Measurements from ENCODE around the gene SYNJ2.

- PRO-cap, 2 experiments: no peak in any of the 2 experiments
Observed at GRCh38 chr6:157207378-157208070, 115.8 kb downstream of the TMEM242 start.

- PRO-cap, 2 experiments: no peak in any of the 2 experiments
Observed at GRCh38 chr6:157213165-157213681, 110.1 kb downstream of the TMEM242 start.

GRCh38 chr6:157239621-157240330 lies 83.5 kb downstream of the TMEM242 start:
- PRO-cap, 2 experiments: no peak in any of the 2 experiments

GRCh38 chr6:157274987-157275615 lies 48.2 kb downstream of the TMEM242 start:
- PRO-cap, 2 experiments: no peak in any of the 2 experiments

DNA sequence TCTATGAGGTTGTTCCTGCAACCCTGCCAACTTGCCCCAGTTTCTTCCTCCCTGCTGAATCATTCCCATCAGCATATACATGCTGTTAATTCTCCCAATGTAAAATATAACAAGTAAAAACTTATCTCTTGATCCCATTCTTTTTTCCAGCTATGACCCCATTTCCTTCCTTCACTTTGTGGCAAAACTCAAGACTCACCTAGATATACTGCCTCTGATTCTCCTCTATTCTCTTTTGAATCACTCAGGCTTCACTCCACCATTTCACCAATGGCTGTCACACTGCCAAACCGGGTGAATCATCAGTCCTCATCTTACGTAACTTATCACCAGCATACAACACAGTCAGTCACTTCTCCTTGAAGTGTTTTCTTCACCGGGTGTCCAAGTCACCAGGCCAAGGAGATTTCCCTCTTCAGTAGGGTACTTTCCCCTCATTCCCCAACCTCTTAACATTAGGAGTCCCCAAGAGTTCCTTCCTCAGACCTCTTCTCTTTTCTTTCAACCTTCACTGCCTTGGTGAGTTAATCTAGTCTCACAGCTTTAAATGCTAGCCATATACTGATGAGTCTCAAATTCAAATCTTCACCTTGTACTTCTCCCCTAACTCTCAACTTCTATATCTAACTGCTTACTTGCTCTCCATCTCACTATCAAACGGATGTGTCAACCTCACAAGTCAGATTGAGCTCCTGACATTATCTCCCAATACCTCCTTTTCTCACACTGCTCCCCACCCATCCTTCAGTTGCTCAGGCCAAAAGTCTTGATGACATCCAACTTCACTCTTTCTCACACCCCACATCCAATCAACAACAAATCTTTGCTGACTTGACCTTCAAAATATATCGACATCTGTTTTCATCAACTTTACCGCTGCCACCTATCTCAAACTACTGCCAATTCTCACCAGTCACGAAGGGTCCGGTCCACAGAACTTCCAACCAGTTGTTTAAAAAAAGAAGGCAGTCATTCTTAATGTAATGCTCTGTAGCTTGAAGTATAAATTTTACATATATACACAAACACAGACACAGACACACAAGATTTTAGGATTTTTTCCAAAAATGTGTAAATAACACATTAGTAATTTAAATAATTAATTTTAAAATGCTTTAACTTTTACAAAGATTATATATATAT lies 5.9 kb downstream of the TMEM242 start:
- PRO-cap, 2 experiments: no peak in any of the 2 experiments

- PRO-cap, 2 experiments: peak in 2 of 2 experiments; most common plus-strand start chr6:157428181 (in 2); most common minus-strand start chr6:157428086 (in 2)
Observed at GRCh38 chr6:157427947-157428454, 47.0 kb downstream of the ZDHHC14 start.

DNA sequence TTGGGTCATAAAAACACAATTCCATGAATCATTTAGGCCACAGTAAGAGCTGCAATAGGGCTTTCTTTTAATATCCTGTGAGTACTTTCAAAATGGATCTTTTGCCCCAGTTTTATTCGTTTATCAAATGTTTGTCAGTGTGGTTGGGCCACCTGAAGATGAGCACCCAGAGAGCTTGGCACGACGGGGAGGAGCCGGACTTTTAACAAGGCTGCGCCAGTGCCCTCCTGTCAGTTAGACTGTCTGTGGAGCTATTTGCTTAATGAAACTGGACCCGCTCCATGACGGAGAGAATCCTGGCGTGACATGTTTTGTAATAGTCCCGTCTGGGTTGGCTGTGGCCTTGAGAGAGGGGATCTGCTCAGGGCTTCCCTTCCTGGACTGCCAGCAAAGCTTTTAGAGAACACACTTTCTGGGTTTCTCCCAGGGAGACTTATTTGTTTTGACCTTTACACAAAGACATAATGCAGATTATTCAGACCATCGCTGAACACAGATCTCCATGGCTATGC lies 53.6 kb downstream of the ZDHHC14 start:
- PRO-cap, 2 experiments: peak in 1 of 2 experiments; most common plus-strand start position 338 of the sequence (in 1); most common minus-strand start position 236 of the sequence (in 1)

GRCh38 chr6:157520918-157521342 lies 139.9 kb downstream of the ZDHHC14 start:
- PRO-cap, 2 experiments: no peak in any of the 2 experiments

DNA sequence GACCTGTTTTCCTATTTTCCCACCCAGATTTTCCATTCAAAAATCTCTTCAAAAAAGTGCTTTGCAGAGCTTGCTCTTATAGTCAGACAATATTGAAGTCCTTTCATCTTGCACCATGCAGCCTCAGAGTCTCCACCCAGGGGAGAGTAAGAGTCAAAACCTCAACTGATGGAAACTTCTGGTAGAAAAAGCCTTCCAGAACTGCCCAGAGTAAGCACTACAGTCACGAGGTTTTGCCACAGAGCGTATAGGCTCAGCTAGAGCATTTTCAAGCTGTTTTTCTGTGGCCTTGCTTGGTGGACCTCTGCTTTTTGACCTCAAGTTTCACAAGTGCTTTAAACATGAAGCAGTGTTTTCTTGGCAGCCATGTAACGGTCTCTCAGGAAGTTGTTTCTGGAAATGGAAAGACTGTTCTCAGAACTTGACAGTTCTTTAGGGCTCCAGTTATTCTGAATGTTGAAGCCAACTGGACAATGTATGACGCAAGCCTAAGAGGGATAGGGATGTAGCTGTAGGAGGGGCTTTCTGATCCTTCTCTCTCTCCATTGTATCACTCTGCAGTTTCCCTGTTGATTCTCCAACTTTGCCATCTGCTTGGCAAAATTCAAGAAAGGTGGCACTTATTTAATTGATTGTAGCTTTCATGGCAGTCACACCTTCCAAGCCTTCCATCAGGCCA lies 146.5 kb downstream of the ZDHHC14 start:
- PRO-cap, 2 experiments: no peak in any of the 2 experiments

- PRO-cap, 2 experiments: no peak in any of the 2 experiments
Observed at GRCh38 chr6:157666975-157667862, 155.8 kb upstream of the SNX9 start.

- PRO-cap, 2 experiments: no peak in any of the 2 experiments
Observed at GRCh38 chr6:157689122-157689791, 133.8 kb upstream of the SNX9 start.

- PRO-cap, 2 experiments: no peak in any of the 2 experiments
Observed at GRCh38 chr6:157757388-157757790, 65.7 kb upstream of the SNX9 start.

DNA sequence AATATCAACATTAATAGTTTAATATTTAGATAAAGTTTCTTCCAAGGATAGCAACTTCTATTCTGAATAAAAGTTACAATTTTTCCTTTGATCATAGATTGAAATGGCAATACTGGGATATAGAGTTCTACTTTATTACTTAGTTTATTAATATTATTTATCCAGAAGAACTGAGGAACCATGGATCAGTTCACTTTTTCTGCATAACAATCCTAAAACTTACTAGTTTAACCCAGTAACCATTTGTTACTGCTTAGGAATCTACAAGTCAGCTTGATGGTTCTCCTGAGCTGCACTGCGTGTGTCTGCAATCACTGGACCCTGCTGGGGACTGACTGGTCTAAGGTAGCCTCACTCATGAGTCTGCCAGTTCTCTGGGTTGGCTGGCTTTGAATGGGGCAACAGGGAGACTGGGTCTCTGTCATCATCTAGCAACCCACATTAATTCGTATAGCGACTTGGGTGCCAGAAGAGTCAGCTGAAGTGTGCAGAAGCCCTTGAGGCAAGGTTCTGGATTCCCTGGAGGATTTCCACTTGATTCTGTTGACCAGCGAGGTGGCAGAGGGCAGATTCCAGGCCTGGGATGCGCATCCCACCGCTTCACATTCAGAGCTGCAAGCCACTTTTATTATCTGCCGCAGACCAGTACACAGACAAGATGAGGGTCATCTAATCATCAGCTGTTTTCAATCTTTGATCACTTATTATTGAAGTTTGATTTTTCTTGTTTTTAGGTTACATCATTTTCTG lies 49.3 kb downstream of the SNX9 start:
- PRO-cap, 2 experiments: no peak in any of the 2 experiments

DNA sequence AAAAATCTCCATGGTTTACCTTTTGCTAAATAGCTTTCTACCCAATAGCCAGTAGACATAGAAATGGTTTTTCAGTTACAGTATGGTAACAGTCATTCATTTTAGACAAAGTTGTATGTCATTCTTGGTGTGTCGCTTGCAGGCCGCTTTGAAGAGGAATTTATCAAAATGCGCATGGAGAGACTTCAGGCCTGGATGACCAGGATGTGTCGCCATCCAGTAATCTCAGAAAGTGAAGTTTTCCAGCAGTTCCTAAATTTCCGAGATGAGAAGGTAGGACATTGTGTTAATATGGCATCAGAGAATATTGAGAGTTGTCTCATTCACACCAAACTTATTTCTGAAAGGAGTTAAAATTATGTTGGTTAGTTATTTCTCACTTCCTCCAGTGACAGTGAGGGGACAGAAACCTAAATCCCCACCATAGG lies 60.3 kb upstream of the SYNJ2 start:
- PRO-cap, 2 experiments: no peak in any of the 2 experiments

GRCh38 chr6:157935479-157936249 lies 46.0 kb upstream of the SYNJ2 start:
- PRO-cap, 2 experiments: no peak in any of the 2 experiments

DNA sequence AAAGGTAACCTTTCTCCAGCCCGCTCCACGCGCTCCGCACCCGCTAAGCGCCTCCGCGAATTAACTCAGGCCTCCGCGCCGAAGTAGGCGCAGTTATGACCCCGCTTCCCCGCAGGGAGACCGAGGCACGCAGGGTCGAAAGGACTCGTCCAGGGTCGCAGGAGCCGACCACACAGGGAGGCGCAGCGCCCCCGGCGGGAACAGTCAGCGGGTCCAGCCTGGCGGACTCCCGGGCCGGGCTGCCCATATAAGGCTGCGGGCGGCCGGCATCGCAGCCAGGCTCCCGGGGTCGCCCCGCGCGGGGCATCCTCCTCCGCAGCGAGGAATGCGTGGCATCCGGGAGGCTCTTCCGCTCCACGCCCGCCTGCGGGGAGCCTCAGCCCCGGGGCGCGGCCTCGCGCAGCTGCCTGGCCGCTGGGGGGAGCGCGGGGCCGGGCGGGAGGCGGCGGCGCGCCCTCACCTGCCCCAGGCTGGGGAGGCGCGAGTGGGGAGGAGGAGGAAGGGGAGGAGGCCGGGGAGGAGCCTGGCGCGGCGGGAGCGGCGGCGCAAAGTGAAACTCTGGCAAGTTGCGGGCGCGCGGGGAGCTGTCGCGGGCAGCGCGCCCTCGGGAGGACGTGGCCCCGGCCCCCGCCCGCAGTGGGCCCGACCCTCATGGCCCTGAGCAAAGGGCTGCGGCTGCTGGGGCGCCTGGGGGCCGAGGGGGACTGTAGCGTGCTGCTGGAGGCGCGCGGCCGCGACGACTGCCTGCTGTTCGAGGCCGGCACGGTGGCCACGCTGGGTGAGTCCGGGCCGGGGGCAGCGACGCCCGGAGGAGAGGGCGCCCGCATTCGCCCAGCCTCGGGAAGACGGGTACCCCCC lies at the start of gene SYNJ2:
Gene SYNJ2 (plus strand): TSS at position 553 of the 858 bp plus-strand sequence.
- PRO-cap, 2 experiments: peak in 2 of 2 experiments; most common plus-strand start position 564 of the sequence (in 2); most common minus-strand start position 310 of the sequence (in 1)

GRCh38 chr6:157989969-157990329 lies 8.3 kb downstream of the SYNJ2 start:
- PRO-cap, 2 experiments: peak in 1 of 2 experiments; most common plus-strand start chr6:157990139 (in 1)

DNA sequence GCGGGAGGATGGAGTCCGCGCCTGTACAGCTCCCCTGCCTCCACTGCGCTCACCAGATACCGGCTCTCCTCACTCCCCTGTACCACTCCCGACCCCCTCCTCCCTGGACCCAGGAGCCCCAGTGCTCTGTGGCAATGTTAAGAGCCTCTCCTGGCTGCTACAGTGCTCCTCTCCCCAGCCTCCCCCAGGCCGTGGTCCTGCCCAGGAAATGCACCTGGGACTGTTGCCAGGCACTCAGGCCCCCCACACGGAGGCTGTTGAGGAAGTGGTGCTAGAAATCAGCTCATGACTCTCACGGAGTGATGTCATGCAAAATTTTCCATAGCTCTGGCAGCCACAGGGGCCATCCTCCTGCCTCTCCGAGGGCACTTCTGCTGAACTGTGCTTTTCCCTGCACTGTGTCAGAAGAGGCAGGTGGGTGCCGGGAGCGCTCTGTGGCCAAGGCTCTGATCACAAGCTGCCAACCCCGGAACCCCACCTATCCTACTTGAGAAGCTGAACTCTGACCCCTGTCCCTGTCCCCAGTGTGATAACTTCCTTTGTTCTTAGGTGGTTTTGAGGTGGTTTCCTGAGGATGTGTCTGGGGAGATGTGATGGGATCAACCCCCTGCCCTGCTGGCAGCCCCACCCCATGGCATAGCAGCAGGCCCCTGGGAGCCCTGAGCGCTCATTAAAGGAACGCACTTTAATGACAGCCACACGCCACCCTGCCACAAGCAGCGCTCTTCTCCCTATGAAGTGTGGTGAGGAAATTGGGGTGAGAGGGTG lies 44.9 kb downstream of the SYNJ2 start:
- PRO-cap, 2 experiments: peak in 1 of 2 experiments; most common plus-strand start position 404 of the sequence (in 1); most common minus-strand start position 383 of the sequence (in 1)

- PRO-cap, 2 experiments: no peak in any of the 2 experiments
Observed at GRCh38 chr6:158034279-158034673, 52.6 kb downstream of the SYNJ2 start.

- PRO-cap, 2 experiments: no peak in any of the 2 experiments
Observed at GRCh38 chr6:158039441-158040167, 57.9 kb downstream of the SYNJ2 start.